A375 (cell line): ENCODE measurements around the genes SLC49A4 and SEC22A.

DNA sequence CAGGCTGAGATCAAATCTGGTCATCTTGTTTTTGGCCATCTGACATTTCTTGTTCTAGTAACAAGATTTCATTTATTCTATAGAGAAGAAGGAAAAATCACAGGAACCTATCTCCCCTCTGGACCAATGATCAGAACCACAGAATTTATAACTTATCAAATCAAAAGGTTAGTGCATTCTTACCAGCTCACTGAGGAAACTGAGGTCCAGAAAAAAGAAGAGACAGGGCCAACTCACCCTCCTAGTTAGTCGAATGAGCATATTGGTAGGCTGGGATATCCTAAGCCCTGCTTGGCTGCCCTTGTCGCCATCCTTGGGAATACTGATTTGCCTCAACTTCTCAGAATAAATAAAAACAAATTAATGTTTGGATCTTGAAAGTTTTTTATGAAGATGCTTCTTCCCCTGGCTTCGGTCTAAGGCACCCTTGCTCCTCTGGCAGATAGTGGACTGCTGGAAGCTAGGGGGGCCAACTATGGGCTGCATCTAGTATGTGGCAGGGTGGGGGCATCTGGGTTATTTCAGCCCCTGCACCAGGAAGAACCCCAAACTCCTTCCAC is 46.5 kb upstream of the LRRC58 start:
- RAMPAGE, long total RNA: no peak

GRCh38 chr3:120567299-120567771 is 28.8 kb upstream of the NDUFB4 start:
- RAMPAGE, long total RNA: no peak

- RAMPAGE, long total RNA: no peak
Measured at GRCh38 chr3:120816880-120817442, 74.4 kb downstream of the GTF2E1 start.

DNA sequence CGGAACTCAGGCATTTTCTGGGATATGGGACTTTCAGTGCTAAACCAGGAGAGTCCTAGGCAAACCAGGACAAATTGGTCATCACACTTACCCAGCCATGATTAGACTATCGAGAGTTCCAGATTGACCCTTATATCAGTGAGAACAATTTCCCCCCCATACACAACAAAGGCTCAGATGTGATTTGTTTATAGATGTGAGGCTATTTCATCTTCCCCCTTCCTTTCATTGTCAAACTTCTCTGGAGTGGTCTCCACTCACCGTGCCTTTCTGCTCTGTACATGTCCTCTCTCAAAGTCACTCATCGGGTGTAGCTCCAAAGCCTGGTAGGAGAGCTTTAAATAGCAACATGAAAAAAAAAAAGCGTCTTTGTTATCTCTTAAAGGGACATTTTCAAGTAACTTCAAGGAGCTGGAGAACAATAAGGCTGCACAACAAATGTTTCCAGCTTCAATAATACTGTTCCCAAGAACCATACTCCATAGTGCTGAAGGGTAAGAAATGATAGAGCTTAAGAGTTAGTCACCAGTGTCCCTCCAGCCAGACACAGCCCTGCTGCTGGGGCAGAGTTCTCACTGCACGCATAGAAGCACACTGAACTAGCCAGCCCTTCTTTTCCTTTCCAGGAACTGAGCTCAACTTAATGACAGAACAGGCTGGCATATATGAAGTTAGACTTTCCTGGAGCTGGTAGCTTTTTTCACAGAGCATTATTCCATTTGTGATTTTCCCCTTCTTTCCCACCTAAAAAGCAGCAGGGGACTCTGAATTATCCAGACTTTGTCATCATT is 8.1 kb downstream of the FBXO40 start:
- RAMPAGE, long total RNA: no peak

DNA sequence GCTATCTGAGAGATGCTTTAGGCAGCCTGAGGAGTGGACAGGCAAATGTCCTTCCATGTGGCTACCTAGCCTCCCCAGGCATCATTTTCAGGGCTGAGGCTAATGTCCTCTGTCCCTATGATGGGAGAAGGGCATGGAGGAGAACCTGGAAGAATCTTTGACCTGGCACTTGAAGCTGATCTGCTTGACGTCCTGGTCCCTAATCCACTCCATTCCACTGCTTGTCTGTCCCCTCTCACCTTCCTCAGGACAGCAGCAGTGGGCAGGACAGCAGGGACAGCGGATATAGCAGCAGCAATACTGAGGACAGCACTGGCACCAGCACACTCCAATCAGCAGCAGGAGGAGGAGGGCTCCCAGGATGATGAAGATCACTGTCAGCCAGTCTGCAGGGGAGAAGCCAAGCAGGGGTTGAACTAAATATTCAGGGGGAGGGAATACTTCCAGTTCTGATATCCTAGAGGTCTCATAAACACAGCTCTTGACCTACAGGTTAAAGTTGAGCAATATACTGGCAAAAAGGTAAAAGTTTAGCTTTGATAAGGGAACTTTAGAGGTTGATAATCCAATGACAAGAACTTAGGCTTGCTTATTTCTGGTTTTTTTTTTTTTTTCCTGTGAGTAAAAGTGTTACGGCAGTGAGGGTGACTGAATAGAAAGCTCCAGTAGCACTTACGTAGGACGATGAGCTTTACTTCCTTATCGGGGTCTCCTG is 20.8 kb downstream of the ILDR1 start:
- RAMPAGE, long total RNA: no peak

DNA sequence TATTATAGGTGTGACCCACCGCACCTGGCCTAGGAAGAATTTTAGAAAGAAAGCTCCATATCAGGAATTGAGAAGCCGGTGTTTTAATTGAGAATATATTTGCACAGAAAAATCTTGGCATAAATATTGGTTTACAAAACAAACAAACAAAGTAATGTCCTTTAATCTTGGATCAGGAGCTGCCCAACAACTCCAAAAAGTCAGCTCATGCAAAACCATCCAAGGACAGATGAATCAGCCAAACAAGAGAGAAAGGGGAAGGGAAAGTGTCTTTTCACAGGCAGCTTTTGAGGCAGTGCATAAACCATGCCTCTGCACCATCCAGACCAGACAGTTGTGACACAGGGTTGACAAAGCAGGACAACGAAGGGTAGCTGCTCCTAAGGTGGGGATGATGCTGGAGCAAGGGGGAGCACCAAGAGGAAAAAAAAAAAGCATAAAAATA is 8.7 kb downstream of the CD86 start:
- RAMPAGE, long total RNA: no peak

DNA sequence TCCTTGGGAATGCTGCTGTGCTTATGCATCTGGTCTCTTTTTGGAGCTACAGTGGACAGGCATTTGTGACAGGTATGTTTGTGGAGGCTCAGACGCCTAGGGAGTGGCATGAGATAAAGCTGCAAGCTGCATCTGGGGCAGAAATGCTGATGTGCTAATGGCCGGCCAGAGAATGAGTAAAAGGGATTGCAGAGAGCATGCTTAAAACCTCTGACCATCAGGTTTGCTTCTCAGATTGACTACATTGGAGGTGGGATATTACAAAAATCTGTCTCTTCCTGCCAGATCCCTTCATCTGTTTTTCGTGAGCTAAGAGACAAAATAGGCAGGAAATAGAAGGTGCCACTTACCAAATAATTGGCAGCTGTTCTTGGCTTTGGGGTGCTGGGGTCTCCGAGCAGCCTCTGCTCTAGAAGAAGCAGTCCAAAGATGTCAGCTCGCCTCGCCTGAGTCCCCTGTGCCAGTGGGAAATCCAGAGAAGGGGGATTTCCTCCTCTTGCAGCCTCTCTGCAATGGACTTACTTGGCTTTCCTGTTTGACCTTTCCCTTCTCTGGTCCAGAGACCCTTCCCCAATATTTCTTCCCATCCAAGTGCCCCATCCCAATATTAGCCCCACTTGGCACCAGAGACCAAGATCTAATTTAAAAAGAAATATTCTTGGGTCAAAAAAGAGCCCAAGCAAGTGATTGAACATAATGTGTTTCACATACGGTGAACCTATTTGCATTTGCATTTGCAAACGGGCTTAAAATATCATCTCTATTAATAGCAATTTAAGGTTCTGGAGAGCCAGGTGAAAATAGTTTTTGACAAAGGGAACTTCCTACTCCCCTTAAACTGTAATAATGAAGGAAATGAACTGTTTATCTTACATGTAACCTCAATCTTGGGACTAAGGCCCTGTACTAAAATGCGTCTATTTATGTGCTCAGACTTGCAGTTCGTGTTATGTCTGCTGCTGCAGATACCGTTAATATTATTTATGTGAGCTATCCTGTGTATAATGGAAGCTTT is 23.1 kb downstream of the CD86 start:
- RAMPAGE, long total RNA: no peak

- RAMPAGE, long total RNA: no peak
Measured at GRCh38 chr3:122101039-122101577, 45.9 kb downstream of the CD86 start.

- RAMPAGE, long total RNA: no peak
Measured at GRCh38 chr3:122105709-122105998, 50.5 kb downstream of the CD86 start.

DNA sequence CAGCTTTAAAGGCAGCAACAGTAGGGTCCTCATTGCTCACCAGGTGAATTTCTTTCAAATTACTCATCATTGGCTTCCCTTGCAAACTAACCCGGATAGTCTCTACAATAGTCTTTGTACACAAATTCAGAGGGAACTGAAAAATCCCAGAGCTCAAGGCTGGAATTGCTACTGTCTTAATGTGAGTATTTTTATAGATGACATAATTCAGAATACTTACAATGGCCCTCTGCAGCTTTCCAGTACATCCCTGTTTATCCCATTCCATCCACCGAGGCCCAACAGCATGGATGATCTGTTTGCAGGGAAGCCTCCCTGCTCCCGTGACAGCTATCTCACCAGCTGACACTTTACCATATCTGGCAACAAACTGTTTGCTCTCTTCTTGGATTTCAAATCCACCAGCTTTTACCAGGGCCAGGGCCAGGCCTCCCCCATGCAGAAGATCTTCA is 8.7 kb downstream of the PARP9 start:
- RAMPAGE, long total RNA: no peak

GRCh38 chr3:122560851-122561050 is 3.3 kb downstream of the PARP9 start:
- RAMPAGE, long total RNA: no peak

- RAMPAGE, long total RNA: no peak
Measured at GRCh38 chr3:122572826-122573618, 4.4 kb upstream of the PARP15 start.

- RAMPAGE, long total RNA: no peak
Measured at GRCh38 chr3:122578841-122579272, 1.4 kb downstream of the PARP15 start.

DNA sequence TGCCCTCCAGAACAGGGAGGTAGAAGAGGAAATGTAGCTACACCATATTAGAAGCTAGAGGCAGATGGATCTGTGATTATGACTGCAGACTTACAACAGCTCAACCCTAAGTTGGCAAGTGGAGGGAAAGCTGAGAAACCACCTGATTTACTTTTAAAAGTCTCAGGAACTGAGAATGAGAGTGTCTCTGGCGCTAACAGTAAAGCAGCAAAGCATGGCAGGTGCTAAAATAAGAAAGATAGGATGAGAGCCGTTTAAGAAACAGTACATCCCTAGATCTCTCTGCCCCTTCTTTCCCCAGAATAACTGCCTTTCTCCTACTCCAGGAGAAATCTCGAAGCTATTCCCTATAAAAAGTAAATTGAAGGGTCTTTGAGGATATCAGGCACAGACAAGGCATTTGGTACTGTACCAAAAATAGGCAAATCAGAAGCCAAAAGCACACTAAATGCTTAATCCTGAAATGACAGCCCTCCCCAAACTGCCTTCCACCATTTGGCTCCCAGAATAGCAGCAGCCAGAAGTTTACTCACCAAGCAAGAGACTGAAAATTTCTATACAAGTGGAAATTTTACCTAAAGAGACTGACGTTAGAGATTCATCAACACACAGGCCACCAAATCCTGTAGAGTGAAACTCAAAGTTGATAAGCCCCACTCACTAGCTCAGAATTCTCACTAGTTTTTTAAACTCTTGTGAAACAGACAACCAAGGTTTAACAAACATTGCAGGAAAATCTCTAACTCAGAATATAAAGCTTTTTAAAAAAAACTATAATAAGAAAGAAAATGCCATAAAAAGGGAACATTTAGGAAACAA is 34.2 kb upstream of the PARP14 start:
- RAMPAGE, long total RNA: no peak

DNA sequence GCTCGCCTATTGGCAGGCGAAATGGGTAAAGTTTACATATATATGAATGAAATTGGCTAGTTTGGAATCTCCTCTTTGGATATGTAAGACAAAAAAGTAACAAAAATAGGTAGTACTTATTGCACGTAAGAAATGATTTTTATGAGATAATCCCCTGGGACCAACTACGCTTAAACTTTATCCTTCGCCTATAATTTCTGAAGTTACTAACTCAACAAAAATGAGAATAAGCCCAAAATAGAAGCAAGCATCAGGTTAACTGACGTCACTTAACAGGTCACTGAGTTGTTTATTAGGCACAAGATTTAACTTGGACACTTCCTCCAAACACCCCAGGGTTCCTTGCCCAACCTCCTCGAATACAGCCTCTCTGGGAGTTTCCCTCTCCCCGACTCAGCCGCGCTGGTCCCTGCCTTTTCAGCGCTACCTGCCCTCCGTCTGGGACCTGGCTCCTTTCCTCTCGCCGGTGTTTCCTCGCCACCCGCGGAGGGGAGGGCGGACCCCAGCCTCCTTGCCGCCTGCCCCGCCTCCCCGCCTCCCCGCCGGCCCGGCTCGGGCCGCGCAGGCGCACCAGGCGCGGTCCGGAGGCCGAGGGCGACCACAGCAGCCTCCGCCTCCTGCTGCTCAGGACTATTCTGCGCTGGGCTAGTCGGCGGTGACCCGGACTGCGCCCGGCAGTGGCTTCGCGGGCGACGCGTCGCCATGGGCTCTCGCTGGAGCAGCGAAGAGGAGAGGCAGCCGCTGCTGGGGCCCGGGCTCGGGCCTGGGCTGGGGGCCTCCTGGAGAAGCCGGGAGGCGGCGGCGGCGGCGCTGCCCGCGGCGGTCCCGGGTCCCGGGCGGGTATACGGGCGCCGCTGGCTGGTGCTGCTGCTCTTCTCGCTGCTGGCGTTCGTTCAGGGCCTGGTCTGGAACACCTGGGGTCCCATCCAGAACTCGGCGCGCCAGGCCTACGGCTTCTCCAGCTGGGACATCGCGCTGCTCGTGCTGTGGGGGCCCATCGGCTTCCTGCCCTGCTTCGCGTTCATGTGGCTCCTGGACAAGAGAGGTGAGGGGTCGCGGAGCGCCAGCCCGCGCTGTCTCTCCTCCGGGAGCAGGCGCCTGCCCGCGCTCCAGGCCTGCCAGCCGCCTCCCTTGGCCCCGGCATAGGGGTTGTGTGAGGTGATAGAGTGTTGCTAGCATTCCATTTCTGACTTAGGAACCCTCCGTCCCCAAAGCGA is at the start of gene SLC49A4:
Gene SLC49A4, plus strand, starts transcription at position 579 of the 1,217 bp plus-strand sequence.
- RAMPAGE, long total RNA: no peak

- RAMPAGE, long total RNA: no peak
Measured at GRCh38 chr3:122804120-122804646, 9.3 kb downstream of the SLC49A4 start.

GRCh38 chr3:122880660-122881190 is 85.9 kb downstream of the SLC49A4 start:
- RAMPAGE, long total RNA: no peak

GRCh38 chr3:123201137-123202081 is at the start of gene SEC22A:
SEC22A (plus strand) TSS chr3:123201943.
- RAMPAGE, long total RNA: no peak

- RAMPAGE, long total RNA: no peak
Measured at GRCh38 chr3:123396597-123397379, 52.1 kb downstream of the ADCY5 start.

DNA sequence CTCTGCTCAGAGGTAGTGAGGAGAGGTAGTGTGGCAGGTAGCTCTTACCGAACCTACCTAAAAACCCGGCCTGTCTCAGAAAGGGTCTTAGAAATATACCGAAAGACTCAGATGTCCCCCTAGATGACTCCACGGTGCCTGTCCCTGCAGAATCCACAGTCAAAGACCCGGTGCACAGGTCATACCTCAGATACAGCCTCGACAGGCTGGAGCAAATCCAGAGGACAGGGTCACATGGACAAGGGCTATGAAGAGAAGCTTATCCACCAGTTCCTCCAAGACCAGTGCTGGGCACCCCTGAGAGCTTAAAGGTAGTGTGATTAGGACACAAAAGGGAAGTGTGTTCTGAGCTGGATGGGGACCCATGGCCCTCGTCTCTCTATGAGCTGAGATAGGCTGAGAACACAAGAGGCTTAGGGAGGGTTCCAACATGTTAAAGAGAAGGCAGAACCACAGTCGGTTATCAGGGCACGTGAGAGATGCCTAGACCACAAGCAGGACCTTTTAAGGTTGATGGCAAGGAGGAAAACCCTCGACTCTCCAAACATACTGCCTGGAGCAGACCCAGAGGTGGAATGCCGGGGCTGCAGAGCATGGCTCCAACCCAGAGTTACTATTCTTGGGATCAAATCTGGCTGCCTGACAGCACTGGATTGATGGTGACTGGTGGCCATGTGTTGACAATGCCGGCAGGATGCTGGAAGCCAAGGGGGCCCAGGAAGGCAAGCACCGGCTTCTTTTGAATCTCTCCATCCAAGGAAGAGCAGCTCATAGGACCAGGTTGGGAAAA is 46.9 kb downstream of the ADCY5 start:
- RAMPAGE, long total RNA: no peak